GM12892 (cell line): ENCODE measurements around a stretch of chr17.

- RRBS = no CpG with 5 or more reads among the region's 10 CpGs
Observed at GRCh38 chr17:61203707-61204550, 195.7 kb upstream of the TBX2 start.

- RRBS = no CpG with 5 or more reads among the region's 9 CpGs
Observed at GRCh38 chr17:61251965-61252582, 147.6 kb upstream of the TBX2 start.

- RRBS = 2% methylated on average over 9 of the region's 109 CpGs
Observed at GRCh38 chr17:61400120-61401107, 771 bp downstream of the TBX2 start.

GRCh38 chr17:61403211-61403799 lies 3.7 kb downstream of the TBX2 start:
- RRBS = no CpG with 5 or more reads among the region's 41 CpGs

DNA sequence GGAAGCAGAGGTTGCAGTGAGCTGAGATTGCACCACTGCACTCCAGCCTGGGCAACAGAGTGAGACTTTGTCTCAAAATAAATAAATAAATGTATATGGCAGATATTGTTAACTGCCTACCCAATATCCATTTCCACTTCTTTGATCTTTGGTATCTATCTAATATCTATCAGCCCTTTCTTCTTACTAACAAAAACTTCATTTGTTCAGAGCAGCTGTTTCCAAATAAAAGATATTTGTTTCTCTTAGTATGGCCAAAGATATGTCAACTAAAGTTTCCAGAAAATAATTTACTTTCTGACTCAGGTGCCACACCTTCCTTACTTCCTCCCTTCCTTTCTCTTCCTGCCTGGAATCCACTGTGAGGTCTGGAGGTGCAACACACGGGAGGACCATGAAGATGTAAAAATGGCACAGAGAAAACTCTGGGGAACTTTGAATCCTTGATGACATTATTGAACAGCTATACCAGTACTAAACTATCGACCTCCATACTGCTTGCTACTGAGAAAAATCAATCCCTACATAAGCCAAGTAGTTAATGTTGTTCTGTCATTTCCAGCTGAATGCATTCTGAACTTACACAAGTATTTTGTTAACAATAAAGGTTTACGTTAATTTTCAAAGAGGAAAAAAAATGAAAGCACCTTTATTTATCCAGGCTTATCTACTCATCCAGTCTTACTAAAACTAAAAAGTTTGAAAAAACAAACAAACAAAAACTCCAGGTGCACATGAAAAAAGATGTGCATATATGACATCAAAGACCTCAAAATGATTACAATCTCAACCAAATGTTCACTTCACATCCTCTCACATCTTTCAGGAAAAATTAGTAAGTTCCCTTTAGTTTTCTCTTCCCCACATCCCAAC lies 13.9 kb downstream of the MED13 start:
- RRBS = no CpG with 5 or more reads among the region's 3 CpGs

- RRBS = no CpG with 5 or more reads among the region's 2 CpGs
Observed at GRCh38 chr17:62052953-62053355, 12.1 kb downstream of the MED13 start.

GRCh38 chr17:62062924-62063663 lies 2.0 kb downstream of the MED13 start:
- RRBS = no CpG with 5 or more reads among the region's 3 CpGs

- RRBS = no CpG with 5 or more reads among the region's 3 CpGs
Observed at GRCh38 chr17:62111039-62111501, 46.0 kb upstream of the MED13 start.

- RRBS = no CpG with 5 or more reads among the region's 5 CpGs
Observed at GRCh38 chr17:62477491-62477796, 1.2 kb upstream of the TLK2 start.

DNA sequence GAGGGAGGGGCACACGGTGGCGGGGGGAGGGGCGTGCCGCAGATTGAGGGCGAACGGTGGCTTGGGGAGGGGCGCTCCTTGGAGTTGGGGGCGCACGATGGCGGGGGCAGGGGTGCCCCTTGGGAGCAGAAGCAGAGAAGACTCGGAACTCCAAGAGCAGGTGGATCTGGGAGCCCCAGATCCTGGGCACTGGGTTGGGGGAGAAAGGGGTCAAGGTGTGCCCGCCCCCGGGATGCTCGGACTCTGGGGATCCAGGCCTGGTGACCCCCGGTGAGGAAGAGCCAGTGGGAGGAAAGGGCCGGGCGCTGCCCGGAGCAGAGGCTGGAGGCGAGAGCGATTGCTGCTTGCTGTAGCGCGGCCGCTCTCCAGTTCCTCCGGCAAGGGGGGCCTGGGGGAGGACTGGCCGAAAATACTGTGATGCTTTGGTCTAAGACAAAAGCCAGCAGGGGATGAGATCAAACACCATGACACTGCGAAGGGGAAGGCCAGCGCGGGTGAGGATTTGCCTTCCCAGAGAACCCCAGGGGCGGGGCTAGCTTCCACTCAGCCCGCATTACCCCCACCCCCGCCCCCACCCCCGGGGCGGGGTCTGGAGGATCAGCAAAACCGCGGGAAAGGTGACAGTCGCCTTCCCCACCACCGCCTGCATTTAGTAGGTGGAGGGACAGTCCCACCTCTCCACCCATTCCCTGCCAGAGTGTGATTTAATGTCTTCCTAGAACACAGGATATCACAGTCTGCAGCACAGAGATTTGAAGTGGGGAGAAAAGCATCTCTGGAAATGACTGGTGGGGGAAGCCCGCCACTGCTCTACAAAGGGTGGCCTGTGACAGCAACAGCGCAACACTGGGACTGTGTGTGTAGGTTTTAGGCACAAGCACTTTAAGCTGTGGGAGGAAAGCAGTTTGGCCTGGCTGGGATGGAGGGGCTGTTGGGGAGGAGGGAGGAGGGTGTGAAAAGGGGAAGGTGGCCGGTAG lies 25.6 kb downstream of the MRC2 start:
- RRBS = 1% methylated on average over 10 of the region's 40 CpGs

GRCh38 chr17:62692161-62693264 lies 65.0 kb downstream of the MRC2 start:
- RRBS = no CpG with 5 or more reads among the region's 35 CpGs

DNA sequence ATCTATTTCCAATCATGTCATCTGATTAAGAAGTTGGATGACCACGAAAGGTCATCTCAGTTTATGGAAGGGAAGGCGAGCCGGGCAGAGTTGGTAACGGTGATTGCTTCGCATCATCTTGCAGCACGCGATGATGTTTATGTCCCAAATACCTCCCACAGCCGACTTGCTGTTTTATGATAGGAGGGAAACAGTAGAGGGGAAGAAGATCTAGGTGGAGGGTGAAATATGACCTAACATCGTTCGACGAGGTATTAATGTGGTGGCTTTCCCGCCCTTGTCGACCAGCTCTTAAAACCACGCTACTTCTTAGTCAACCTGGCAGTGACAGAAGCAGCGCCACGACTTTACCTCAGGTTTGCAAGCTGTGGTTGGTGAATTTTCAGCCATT lies 845 bp upstream of the TANC2 start:
- RRBS = no CpG with 5 or more reads among the region's 16 CpGs

GRCh38 chr17:63440271-63441086 lies 5.6 kb downstream of the CYB561 start:
- RRBS = no CpG with 5 or more reads among the region's 24 CpGs

- RRBS = no CpG with 5 or more reads among the region's 3 CpGs
Observed at GRCh38 chr17:63611356-63611890, 10.7 kb downstream of the TACO1 start.

DNA sequence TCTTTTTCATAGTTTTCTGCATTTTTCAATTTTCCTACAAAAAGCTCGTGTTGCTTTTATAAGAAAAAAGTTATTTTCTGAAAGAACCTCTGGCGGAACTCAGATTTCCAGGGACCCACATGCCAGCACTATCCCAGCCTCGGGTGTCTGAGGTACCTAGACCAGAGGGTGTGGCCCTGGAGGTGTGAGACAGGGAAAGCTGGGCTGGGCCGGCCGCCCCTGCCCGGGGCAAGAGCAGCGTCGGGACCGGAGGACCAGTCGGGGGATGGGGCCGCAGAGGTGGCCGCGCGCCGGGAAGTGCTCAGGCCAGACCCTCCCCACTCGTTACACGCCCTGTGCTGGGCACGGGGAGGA lies 802 bp upstream of the MAP3K3 start:
- RRBS = 1% methylated on average over 7 of the region's 18 CpGs

GRCh38 chr17:63626558-63627205 lies 4.5 kb downstream of the MAP3K3 start:
- RRBS = no CpG with 5 or more reads among the region's 4 CpGs

DNA sequence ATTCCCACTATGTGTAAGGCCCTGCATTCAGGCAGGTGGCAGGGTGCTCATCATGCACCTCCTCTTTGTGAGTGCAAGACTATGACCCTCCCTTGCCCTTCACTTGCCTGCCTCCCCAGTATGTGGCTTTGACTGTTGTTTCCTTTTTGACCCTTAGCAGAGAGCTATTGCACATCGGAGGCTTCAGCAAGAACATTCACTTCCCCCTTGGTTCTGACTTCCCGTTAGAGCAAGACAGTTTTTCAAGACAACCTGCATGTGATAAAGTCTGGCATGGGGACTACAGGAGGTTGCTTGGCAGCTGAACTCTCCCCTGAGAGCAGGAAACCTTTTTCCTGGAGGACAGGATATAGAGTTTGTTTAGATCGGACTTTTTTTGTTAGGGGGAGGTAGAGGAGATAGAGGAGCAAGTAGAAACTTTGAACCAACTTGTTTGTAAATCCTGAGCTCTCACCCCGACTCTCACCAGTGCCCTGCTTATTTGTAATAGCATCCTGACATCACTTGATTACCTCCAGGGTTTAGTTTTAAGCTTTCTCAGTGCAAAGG lies 34.3 kb downstream of the LIMD2 start:
- RRBS = no CpG with 5 or more reads among the region's 4 CpGs

GRCh38 chr17:63718716-63719220 lies 18.8 kb upstream of the LIMD2 start:
- RRBS = no CpG with 5 or more reads among the region's 5 CpGs

DNA sequence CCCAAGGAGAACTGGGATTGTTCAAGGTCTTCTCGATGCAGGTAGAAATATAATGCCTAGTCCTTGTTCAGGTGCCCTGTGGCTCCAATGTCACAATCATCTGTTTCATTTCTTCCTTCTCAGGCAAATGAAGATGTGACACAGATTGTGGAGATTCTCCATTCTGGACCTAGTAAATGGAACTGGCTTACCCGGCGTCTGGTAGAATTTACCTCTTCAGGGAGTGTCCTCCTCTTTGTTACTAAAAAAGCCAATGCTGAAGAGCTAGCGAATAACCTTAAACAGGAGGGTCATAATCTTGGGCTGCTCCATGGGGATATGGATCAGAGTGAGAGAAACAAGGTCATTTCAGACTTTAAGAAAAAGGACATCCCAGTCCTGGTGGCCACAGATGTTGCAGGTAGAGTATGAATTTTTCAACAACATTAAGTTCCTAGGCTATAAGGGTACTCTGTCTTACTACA lies 15.4 kb upstream of the PSMC5 start:
- RRBS = no CpG with 5 or more reads among the region's 4 CpGs